Spleen (tissue), 7 donors: ENCODE data around the gene INTS15.

DNA sequence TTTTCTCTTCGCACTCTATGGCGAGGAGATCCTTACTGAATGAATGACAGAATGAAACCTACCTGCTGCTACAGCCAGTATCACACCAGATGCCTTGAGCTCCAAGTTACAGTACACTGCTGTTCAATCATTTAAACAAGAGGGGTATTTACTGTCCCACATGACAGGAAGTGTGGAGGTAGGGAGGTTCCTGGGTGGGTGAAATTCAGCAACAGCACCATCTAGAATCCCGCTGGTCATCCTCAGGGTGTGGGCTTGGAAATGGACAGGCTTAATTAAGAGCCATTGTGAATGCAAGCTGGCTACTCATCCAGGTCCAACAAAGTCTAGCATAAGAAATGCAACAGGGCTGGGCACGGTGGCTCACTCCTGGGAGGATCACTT, 14.8 kb downstream of the CYTH3 start:
- PRO-cap, 4 experiments: no peak in any of the 4 experiments
- RAMPAGE, long total RNA, 4 experiments: no peak in any of the 4 experiments

- PRO-cap, 4 experiments: no peak in any of the 4 experiments
- RAMPAGE, long total RNA, 4 experiments: no peak in any of the 4 experiments
These were observed 35.0 kb downstream of the DAGLB start for GRCh38 chr7:6412556-6413374.

DNA sequence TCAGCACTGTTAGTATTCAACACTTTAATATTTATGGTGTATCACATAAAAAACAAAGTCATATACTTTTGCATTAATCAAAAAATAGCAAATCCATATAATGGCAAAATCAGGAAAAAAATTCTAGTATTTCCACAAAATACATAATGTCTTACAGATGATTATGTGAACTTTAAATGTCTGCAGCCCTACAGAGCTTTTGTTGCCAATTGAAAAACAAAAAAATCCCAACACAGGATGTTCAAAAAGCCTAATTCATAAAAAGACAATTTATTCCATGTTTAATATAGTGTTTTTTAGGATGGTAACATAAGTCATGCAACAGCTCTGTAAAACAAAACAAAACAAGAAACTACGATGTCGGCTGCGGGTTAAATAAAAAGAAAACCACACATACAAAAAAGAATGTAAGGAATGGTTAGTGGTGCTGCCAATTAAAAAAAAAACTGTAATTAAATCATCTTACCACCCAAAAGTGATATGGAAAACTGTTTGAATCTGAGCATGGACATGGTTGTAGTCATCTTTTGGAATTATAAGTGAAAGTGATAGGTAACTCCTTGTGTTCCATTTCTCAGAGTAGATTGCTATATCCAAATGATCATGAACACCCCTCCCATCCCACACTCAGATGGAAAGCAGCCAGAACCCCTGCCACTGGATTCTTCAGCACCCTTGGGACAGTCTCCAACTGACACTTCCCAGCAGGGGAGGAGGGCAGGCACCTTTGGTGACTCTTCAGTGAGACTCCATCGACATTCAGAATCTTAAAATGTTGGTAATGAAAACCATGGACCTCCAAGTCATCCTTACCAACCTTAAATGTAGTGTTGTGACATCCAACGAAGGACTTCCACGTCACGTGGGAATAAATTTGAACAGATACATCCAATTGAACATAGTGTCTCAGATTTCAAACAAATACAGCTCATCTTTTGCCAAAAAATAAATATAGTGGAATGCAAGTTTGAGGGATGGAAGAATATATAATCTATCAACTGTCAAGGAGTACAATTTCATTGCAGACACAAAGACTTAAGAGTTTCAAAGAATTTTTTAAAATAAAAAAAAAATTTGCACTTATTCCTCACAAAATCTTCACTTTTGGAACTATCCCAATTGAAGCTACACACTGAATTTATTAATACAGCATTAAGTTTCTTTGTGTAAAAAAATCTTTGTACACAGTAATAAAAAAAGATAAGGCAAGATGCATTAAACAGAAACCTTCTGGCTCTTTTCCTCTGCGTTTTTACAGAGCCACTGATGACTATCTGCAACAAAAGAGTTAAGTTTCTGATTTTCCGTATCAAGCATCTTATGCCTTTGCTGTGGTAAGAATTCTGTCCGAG, 14.5 kb upstream of the DAGLB start:
- PRO-cap, 4 experiments: no peak in any of the 4 experiments
- RAMPAGE, long total RNA, 4 experiments: no peak in any of the 4 experiments

DNA sequence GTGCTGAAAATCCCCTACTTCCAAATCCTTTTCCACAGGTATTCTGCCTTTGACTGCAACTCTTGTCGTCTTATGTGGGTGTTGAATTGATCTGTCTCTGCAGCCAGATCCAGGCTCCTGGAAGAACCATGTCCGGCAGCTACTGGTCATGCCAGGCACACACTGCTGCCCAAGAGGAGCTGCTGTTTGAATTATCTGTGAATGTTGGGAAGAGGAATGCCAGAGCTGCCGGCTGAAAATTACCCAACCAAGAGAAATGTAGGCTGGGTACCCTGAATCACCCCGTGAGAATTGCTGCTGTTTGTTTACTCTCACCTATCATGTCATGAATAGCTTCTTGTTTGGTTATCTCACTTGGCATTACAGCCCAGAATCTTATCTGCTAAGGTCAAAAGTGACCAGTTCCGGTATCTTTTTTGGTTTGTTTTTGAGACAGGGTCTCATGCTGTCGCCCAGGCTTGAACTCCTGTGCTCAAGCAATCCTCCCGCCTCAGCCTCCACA, 1.3 kb downstream of the ZDHHC4 start:
- PRO-cap, 4 experiments: no peak in any of the 4 experiments
- RAMPAGE, long total RNA, 4 experiments: no peak in any of the 4 experiments

GRCh38 chr7:6589690-6590496, at the start of gene INTS15:
TSS of gene INTS15 (plus strand) at chr7:6590021.
- PRO-cap, 4 experiments: peak in 4 of 4 experiments; most common plus-strand start chr7:6590021 (in 4); most common minus-strand start chr7:6589830 (in 4)
- RAMPAGE, long total RNA, 4 experiments: no peak in any of the 4 experiments

DNA sequence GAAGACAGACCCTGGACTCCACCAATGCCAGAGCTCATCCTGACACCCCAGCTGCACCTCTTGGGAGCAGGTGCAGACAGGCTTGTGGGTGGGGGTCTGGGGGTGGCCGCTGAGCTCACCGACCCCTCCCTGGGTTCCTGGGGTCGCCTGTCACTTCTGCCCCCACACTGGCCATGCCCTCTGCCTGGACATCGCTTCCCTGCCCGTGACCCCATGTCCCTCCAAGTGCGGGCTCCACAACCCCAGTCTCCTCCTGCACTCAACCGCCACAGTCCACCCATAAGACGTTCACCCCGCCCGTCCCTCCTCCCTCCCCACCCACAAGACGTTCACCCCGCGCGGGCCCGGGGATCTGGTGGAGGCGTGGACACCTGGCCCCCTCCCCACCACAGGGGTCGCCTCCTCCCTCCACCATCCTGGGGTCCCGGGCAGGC, 562 bp upstream of the ZNF316 start:
- PRO-cap, 4 experiments: no peak in any of the 4 experiments
- RAMPAGE, long total RNA, 4 experiments: no peak in any of the 4 experiments

DNA sequence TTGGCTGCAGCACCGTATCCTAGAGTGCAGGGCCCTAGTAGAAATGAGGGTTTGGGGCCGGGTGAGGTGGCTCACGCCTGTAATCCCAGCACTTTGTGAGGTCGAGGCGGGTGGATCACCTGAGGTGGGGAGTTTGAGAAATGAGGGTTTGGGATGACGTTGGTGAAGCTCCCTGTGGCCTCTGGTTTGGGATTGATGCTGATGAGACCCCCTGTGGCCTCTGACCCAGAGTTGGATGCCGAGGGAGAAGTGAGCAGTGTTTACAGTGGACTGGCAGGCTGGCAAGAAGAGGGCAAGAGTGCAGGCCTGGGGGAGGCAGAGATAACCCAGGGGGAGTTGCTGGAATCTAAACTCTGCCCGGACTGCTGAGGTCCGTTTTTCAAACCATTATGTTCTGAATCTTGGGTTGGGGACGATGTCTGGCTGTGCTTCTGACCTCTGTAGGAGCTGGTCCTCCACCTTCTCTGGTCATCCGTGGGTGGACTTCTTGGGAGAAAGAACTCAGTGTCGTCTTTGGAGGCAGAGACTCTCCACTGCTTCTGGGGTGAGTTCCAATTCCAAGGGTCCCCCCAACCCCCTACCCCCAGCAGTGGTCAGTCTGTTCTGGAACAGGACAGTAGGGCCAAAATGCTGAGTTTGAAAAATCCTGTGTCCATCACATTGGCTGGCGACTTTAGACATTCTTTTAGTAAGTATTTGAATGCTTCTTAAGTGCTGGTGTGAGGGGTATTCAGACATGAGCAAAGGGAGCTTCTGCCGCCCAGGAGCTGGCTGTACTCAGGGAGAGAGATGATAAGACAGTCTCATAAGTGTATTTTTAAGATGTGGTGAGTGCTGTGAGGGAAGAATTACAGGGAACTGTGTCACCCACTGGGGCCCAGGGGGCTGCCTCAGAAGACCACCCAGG, 1.7 kb downstream of the ZNF316 start:
- PRO-cap, 4 experiments: no peak in any of the 4 experiments
- RAMPAGE, long total RNA, 4 experiments: no peak in any of the 4 experiments

- PRO-cap, 4 experiments: peak in 4 of 4 experiments; most common plus-strand start chr7:7181960 (in 4); most common minus-strand start chr7:7182383 (in 4)
- RAMPAGE, long total RNA, 4 experiments: no peak in any of the 4 experiments
These were observed 502 bp upstream of the C1GALT1 start for GRCh38 chr7:7181622-7182461.

DNA sequence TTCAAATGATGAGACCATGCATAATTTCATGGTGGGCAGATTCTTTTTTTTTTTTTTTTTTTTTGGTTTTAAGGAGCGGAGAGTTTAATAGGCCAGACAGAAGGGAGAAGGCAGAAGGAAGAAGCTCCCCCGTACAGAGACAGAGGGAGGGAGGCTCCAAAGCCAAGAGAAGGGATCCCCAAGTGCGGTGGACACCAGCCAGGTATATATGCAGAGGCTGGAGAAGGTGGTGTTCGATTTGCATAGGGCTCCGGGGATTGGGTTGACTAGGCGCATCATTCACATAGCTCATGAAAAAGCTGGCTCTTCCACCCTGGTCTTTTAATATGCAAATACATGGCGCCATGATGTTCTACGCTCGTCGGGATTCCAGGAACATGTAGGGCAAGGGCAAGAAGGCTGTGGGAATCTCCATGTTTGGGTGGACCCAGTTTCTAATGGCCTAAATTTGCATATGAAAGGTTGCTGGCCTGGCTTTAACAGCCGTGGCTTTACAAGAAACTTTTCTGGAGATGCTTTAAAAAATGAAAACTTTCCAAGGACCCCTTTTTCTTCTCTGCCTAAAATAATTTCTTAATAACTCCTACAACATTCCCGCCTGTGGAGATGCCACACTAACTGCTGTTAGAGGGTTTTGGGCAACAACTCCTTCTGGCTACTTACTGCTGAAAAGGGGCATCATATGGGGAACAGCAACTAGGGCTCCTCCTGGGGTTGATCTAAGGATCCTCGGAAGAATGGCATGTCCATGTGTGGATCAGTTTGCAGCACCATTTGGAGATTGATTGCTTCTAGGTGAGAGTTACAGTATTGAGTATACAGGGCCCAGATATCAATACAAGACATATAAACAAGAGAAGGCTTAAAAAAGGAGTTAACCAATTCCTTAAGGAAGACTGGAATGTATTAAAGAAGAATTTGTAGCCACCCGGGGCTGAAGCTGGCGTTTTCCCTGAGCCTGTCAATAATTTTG, 28.3 kb downstream of the C1GALT1 start:
- PRO-cap, 4 experiments: no peak in any of the 4 experiments
- RAMPAGE, long total RNA, 4 experiments: no peak in any of the 4 experiments

DNA sequence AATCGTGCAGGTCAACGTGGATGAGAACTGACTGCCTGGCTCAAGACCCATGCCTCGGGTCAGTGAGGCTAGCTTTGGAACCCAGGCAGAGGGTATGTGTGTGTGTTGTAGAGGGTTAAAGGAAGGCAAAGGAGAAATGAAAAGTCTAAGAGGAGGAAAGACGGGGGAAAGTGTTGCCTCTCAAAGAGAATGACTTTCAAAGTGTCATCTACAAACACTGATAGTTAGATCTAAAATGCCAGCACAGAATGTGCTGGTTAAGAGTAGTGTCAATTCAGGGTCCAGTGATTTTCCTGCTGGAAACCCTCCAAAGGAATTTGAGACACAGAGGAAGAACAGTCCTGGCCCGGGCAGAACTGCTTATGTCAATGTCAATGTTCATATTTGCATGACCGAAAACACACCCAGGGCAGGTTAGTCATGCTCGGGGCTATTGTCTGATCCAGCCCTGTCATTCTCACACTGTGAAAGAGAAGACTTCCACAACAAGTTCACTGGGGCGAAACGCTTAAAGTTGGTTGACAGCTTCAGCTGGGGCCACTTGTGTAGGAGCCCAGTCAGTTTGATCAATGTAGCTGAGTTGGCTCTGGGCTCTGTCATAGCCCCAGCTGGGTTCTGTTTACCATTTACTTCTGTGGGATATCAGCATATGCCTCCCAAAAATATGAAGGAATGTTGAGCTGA, 139.3 kb downstream of the C1GALT1 start:
- PRO-cap, 4 experiments: peak in 1 of 4 experiments; most common plus-strand start position 540 of the sequence (in 1)
- RAMPAGE, long total RNA, 4 experiments: no peak in any of the 4 experiments

- PRO-cap, 4 experiments: no peak in any of the 4 experiments
- RAMPAGE, long total RNA, 4 experiments: no peak in any of the 4 experiments
These were observed 30.6 kb downstream of the RPA3 start for GRCh38 chr7:7687746-7688354.

- PRO-cap, 4 experiments: no peak in any of the 4 experiments
- RAMPAGE, long total RNA, 4 experiments: no peak in any of the 4 experiments
These were observed 29.4 kb downstream of the RPA3 start for GRCh38 chr7:7688931-7689447.

- PRO-cap, 4 experiments: no peak in any of the 4 experiments
- RAMPAGE, long total RNA, 4 experiments: no peak in any of the 4 experiments
These were observed 43.9 kb upstream of the RPA3 start for GRCh38 chr7:7762103-7762987.

DNA sequence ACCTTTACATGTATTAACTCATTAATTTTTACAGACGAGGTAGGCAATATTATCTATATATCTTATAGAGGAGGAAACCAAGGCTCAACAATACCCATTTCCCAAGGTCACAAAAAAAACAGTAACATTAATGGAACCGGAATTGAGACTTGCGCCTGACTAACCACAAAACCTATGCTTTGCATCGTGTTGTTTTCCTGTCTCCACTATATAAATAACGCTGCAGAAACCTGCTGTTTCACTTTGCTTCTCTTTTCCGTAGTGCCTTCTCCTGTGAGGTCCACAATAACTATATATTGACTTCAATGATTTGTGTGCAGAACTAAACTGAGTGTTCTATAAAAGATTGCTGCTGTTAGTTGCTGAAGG, 97.7 kb upstream of the RPA3 start:
- PRO-cap, 4 experiments: peak in 4 of 4 experiments; most common plus-strand start position 241 of the sequence (in 4)
- RAMPAGE, long total RNA, 4 experiments: no peak in any of the 4 experiments

DNA sequence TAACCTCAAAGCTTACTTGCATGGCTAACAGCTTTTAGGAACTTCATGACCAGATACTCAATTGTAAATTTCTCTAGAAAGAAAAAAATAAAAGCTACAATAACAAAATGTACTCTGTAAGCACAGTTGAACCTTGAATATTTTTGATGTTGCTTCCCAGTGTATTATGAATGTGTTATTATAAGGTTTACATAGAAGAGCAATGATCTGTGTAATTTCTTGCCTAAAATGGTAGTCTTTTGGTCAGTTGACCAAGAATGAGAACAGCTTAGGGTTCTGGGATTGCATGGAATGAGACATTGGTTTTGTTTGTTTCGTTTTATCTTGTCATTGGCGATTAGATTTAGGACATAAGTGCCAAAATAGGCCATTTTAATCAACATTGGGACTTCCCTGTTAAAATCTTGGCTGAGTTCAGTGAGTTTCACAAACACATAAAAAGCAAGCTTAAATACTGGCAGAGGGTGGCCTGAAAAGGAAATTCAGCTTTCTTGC, 49.2 kb upstream of the GLCCI1 start:
- PRO-cap, 4 experiments: no peak in any of the 4 experiments
- RAMPAGE, long total RNA, 4 experiments: no peak in any of the 4 experiments

GRCh38 chr7:7944389-7945402, 23.9 kb upstream of the GLCCI1 start:
- PRO-cap, 4 experiments: peak in 2 of 4 experiments; most common plus-strand start chr7:7944869 (in 1); most common minus-strand start chr7:7945151 (in 2)
- RAMPAGE, long total RNA, 4 experiments: start-site peak on the minus strand in 1 of 4 experiments, at chr7:7945151-7945157 at its widest, 5 reads per replicate

DNA sequence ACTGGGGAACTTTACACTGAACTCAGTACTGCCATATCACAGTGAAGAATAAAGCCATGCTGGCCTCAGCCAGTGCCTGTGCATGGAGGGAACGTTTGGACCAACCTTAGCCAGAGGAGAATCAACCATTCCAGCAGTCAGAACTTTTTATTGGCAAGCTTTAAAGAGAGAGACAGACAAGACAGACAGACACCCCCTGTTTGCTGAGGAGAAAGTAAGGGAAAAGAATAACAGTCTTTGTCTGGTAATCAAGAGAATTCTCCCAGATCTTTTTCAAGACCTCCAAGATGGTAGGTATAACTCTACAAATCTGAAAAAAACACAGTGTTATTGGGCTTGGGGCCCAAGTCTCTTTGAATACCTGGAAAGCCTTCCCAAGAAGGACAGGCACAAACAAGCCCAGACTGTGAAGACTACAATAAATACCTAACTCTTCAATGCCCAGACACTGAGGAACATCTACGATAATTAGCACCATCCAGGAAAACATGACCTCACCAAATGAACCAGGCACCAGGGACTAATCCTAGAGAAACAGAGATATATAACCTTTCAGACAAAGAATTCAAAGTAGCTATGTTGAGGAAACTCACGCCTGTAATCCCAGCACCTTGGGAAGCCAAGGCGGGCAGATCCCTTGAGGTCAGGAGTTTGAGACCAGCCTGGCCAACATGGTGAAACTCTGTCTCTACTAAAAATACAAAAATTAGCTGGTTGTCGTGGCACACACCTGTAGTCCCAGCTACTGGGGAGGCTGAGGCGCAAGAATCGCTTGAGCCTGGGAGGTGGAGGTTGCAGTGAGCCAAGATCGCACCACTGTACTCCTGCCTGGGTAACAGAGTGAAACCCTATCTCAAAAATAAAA, 58.3 kb downstream of the GLCCI1 start:
- PRO-cap, 4 experiments: no peak in any of the 4 experiments
- RAMPAGE, long total RNA, 4 experiments: no peak in any of the 4 experiments

GRCh38 chr7:8221038-8221647, 40.8 kb downstream of the ICA1 start:
- PRO-cap, 4 experiments: no peak in any of the 4 experiments
- RAMPAGE, long total RNA, 4 experiments: no peak in any of the 4 experiments

DNA sequence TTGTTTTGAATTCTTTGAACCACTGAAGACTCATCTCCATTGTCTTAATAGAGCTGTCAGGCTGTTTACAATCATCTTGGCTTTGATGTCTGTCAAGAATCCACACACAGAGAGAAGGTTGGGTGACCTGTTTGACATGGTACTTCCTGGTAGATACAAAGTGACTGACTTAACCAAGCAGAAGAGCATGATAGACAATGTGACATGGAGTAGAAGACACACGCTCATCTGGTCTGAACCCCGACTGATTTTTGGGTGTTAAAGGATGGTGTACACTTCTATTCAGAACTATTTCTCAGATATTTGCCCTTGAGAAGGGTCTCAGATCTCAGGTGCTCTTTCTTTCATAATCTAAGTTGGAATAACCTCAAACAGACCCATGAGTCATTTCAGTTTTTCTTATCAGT, 46.5 kb upstream of the NXPH1 start:
- PRO-cap, 4 experiments: no peak in any of the 4 experiments
- RAMPAGE, long total RNA, 4 experiments: no peak in any of the 4 experiments

GRCh38 chr7:9872357-9872716, 1067.6 kb downstream of the NDUFA4 start:
- PRO-cap, 4 experiments: no peak in any of the 4 experiments
- RAMPAGE, long total RNA, 4 experiments: no peak in any of the 4 experiments